A375 (cell line): ENCODE results near the genes MYH13, MYH2, ZNF18 and PMP22.

DNA sequence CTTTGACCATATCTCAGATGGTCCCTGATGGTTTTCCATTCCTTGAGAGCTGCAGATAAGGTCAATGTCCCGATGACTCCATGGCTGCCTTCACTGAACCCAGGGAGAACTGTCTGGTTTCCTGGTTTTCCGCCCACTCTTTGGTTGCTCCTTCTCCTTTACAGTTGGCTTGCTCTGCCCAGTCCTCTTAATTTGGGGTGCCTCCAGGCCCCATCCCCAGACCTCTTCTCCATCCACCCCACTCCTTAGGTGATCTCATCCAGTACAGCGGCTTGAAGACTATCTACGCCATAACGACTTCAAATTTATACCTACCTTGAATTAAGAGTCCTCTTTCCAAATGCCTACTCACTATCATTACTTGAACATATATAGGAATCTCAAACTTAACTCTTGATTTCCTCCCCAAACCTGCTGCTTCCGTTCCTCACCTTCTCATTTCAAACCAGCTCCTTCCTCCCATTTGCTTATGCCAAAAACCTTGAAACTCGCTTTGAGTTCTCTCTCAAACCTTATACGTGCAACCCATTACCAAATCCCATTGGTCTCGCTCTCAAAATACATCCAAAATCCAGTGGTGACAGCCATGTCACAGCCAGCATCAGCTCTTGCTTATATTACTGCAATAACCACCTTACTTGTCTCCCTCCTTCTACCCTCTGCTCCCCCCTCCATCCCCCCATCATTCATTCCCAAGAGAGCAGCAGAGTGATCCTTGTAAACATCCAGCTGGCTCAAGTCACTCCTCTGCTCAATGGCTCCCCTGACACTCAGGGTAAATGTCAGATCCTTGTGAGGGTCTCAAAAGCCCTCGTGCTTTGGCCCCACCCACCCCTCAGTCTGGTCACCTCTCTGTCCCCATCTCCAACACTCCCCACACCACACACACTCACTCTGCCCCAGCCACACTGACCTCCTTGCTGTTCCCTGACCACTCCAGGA, 28.6 kb downstream of the GAS7 start:
- RAMPAGE, long total RNA, result no peak

GRCh38 chr17:10210399-10210765, 12.0 kb upstream of the GAS7 start:
- RAMPAGE, long total RNA, result no peak

DNA sequence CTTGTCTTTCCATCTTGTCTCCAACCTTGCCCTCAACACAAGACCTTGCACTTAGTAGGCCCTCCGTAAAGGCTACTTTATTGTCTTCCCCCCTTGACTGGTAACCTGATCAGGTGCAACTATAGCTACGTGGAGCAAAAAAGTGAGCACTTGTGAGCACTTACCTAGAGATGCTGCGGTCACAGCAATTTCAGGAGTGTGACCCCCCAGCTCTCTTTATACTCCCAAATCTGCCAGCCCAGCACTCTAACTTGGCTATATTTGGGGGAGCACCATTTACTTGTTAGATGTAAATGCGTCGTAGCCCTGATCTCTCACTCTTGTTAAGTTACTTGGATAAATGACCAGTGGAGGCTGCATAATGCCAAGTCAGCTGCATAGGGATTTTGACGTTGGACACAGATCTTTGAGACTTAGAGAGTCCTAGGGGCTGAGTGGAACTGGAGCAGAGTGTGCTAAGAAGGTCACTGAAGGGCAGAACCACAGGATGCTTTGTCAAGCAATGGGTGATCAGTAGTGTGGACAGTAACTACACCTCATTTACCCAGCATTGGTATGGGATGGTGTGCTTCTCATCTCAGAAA, at the start of gene MYH13:
Gene MYH13, minus strand, starts transcription at position 192 of the 584 bp plus-strand sequence.
- RAMPAGE, long total RNA, result no peak

DNA sequence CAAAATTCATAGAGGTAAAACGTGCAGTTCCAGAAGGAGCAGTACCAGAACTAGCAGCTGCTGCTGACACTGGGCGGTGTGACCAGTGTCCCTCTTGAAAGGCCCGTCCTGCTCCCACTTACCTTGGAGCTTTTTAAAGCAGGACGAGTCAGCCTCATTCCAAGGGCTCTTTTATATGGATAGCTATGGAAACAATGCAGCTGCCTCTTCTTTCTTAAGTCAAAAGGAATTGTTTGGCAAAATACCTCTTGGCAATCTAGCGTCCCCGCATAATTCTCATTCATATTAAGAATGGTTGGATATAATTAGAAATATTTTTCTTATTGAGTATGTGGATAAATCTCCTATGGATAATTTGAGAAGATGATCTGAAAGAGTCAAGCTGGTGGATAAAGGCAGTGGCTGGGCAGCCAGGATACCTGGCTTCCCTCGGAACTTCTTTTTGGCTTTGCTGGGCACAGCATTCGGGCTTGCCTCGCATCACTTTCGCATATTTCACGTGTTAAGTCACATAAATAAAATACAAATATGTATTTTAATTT, at the start of gene MYH2:
Gene MYH2, minus strand, starts transcription at position 145 of the 542 bp plus-strand sequence.
- RAMPAGE, long total RNA, result no peak

GRCh38 chr17:10697840-10698153, 403 bp downstream of the ADPRM start:
- RAMPAGE, long total RNA, result no peak

DNA sequence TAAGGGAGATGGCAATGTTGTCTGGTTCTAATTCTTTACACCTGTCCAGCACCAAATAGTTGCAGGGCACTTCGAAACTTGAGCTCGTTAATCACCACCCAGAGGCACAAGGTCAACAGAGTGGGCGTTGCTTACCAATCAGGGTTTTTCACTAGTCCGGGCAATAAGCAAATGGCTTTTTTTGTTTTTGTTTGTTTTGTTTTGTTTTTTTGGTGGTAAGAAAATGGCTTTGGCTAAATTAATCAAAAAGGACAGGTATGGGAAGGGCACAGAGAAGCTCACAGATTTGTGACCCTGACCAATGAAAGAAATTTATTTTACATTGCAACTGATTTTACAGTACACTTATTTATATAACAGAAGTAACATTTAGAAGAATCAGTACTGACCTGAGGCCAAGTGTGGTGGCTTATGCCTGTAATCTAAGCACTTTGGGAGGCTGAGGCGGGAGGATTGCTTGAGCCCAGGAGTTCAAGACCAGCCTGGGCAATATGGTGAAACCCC, 28.4 kb upstream of the TMEM220 start:
- RAMPAGE, long total RNA, result no peak

DNA sequence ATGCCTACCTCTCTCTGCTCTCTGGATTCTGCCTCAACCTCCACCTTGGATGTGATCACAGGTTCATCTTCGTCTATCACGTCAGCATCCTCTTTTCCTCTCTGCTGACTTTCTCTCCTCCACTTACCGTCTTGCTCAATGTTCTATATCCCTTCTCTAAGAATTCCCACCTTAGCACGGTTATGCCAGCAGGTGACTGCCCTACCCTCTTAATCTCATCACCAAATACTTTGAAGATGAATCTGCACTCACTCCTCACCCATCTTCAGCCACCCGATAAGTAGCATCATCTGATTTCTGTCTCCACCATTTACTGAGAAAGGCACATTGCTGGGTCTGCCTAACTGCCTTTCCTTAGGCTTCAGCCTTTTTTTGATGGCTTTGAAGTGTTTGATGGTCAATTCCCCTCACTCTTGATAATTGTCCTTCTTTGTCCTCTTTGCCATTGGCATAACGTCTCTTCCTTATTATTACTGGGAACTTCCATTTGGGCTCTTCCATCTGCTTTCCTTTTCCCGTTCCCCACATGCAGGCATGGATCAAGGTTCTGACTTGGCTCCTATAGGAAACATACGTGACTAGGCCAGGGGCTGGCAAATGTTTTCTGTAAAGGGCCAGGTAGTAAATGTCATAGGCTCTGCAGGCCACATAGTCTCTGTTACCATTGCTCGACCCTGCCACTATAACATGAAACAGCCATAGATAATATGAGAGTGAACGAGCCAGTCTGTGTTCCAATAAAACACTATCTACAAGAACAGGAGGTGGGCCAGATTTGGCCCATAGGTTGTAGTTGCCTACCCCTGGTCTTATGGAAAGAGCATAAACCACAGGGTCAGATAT, 7.4 kb downstream of the TMEM238L start:
- RAMPAGE, long total RNA, result no peak

GRCh38 chr17:11973969-11974723, 23.1 kb downstream of the ZNF18 start:
- RAMPAGE, long total RNA, result no peak

- RAMPAGE, long total RNA, result no peak
Measured at GRCh38 chr17:11996696-11997766, at the start of gene ZNF18. ZNF18 (minus strand) TSS chr17:11997475.

DNA sequence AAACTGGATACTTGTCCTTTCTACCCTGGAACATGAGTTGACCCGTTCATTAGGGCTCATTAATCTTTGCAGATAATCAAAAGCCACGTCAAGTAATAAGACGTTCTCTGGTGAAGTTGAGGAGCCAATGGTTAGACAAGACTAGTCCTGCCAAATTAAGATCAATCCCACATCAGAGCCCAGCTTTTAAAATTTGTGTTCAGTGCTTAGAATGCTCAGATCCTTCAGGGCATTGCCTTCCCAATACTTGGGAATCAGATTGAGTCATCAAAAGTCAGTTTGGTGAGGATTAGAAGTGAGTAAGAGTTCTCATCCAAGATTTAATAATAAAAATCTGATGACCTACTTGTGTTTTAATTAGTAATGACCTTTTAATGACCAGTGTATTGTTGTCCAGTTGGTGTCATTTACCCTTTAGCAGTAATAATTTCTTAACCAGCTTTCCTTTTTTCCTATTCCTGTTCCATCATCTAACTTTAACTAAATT, 19.8 kb downstream of the MAP2K4 start:
- RAMPAGE, long total RNA, result no peak

GRCh38 chr17:12077734-12078278, 57.1 kb downstream of the MAP2K4 start:
- RAMPAGE, long total RNA, result no peak

GRCh38 chr17:12690966-12691694, 25.4 kb downstream of the MYOCD start:
- RAMPAGE, long total RNA, result no peak

DNA sequence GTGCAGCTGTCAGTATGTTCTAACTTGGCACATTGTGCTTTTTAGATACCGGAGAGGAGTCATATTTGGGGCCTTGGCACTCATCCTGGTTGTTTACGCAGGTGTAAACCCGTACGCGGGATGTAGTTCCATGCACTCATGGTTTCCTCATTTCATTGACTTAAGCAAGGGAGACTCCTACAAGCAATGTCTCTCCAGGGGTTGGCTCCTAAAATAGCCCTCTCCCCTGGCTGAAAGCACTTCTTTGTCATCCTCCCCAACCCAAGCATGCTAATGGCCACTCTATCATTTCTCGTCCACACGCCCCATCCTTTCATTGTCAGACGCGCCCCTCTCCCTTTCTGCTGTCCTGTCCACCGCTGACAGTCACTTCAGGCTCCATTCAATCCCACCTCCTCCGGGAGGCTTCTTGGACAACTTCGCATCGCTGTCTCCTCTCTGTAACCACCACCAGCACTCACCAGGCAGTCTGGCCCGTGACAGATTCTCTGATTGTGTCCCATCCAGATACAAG, 57.2 kb upstream of the ARHGAP44 start:
- RAMPAGE, long total RNA, result no peak

GRCh38 chr17:12831178-12831432, 41.8 kb downstream of the ARHGAP44 start:
- RAMPAGE, long total RNA, result no peak

GRCh38 chr17:13062410-13062916, 44.6 kb upstream of the ELAC2 start:
- RAMPAGE, long total RNA, result no peak

GRCh38 chr17:14209008-14209707, 27.5 kb downstream of the CDRT15 start:
- RAMPAGE, long total RNA, result no peak

DNA sequence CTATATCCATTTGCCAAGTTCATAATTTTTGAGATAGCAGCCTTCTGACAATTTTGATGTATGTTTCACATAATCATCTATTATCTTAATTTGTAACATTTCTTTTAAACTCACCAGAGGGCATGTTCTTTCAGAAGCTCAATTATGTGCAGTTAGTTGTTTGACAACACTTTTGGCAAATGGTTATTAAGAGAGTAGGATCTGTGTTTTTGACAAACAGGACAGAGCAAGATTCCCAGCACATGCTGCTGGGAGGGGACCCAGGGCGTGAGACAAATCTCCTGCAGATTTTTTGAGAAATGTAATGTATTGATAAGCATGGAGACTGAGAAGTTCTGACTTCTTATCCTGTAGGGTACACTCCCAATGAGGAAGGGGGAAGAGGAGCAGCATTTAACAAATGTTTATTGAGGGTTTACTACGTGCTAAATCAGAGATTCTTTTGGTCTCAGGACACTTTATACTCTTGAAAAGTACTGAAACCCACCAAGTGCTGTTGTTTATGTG, 73.8 kb downstream of the HS3ST3B1 start:
- RAMPAGE, long total RNA, result no peak

- RAMPAGE, long total RNA, result no peak
Measured at GRCh38 chr17:15264411-15264903, 669 bp downstream of the PMP22 start.

- RAMPAGE, long total RNA, result no peak
Measured at GRCh38 chr17:15265226-15265658, at the start of gene PMP22. PMP22 (minus strand) TSS chr17:15265326.

- RAMPAGE, long total RNA, result no peak
Measured at GRCh38 chr17:15431740-15432207, 35.6 kb downstream of the CDRT4 start.